H7 (cell line): Measurements from ENCODE around the genes PSAPL1 and SH3TC1.

- RAMPAGE, long total RNA = no peak
Measured at GRCh38 chr4:6908831-6909550, 635 bp upstream of the TBC1D14 start.

DNA sequence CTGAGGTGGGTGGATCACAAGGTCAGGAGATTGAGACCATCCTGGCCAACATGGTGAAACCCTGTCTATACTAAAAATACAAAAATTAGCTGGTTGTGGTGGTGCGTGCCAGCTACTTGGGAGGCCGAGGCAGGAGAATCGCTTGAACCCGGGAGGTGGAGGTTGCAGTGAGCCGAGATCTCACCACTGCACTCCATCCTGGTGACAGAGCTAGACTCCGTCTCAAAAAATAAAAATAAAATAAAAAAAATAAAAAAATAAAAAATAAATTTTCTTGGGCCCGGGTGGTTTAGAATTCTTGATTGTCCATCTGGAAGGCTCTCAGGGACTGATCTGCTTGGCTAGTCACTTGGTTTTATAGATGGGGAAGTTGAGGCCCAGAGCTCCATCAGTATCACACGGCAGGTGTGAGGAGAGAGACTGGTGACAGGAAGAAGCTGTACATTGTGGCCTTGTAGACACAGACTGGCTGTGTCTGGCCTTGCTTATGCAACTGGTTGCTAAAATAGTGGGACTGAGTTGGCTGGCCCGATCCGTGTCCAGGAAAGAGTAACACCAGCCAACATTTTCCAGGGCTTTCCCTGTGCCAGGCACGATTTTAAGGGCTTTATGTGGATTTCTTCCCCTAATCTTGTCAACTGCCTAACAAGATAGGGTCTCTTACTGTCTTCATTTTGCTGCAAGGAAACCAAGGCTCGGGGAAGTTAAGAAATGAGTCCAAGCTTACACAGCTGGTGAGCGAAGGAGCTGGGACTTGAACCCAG is 2.7 kb downstream of the TBC1D14 start:
- RAMPAGE, long total RNA = no peak

DNA sequence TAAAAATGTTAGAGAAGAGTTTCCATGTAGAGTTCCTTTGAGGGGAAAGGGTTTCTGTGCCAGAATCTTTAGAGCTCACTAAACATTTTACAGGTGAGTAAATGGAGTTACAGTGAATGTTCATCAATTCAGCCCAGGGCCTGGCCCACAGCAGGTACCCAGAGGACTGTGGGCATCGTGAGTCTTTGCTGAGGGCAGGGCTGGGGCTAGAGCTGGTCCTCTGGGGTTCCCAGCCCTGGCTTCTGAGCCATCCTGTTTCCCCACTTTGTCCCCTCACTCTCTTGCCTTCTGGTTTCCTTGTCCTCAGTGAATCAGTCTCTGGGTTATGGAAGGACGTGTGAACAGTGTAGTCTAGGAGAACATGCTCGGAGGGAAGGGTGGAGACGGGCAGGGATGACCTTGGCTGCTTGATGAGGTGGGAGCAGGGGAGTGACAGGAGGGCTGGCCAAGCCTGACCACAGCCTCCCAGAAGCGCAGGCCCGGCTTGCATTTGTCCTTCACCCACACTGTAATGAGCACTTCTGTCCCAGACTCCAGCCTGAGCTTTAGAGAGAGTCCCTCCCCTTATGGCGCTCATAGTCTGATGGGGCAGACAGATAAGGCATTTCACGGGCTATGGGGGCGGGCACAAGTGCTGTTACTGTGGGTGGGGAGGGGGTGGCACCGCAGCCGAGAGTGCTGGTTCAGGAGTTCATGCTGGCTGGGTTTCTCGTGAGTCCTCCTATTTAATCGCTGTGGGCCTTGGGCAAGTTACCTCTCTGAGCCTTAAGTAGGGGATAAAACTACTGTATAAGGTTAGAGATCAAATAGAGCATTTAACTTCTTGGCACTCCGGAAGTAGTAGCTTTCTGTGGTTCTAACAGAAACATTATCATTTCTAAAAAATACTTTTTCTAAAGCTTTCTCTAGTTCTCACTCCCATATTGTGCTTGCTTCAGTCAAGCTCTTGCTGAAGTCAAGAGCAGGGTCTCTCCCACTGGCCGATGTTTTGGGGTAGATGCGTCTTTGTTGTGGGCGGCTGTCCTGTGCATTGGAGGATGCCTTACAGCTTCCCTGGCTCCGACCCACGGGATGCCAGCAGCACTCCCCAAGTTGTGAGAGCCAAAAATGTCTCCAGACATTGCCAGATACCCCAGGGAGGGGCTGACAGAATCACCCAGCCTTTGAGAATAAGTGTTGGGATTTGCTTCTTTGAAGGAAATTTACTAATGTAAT is 17.4 kb downstream of the TBC1D14 start:
- RAMPAGE, long total RNA = no peak

DNA sequence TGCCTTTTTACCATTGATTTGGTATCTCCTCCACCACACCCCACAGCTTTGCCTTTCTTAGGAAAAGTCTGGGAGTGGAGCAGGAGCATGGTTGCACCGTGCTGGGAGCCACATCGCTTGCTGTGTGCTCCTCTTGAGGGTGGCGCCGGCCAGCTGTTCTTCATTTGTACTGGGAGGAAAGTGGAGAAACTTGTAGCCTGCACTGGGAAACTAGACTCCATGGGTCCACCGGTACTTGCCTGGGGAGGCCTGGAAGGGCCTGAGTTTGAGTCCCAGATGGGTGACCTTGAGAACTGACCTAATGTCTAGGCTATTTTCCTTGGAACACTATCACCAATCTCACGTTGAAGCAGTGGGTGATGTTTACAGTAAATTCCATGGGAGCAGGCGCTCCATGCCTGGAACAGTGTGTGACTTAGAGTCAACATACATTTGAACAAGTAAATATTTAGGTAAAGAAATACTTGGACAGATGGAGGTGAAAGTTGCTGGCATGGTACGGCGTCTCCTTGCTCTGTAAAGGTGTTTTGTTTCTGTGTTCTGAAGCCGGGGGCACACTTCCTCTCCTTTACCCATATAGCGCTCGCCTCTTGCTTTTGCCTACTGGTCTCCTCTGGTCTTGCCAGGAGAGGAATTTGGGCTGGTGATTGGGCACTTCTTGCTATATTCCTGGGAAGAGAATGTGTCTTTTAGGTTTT is 47.5 kb downstream of the TBC1D14 start:
- RAMPAGE, long total RNA = no peak

DNA sequence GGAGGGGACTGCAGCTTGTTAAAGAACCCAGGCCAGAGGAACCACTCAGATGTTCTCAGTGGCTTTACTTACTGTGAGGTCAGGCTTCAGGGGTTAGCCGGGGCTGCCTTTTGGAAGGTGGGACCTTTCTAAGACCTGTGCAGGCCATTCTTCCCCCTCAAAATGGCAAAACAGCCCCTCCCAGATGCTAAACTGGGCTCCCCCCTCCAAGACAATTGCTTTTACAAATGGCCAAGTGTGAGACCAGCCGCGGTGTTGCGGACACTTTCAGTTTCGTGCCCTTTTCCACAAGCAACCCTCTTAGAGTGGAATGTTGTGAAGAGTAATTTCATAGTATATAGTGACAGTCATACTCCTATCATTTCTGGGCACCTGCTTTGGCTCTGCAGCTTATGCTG is 54.8 kb downstream of the CCDC96 start:
- RAMPAGE, long total RNA = no peak

GRCh38 chr4:7052373-7053418 is 9.5 kb downstream of the TADA2B start:
- RAMPAGE, long total RNA = no peak

DNA sequence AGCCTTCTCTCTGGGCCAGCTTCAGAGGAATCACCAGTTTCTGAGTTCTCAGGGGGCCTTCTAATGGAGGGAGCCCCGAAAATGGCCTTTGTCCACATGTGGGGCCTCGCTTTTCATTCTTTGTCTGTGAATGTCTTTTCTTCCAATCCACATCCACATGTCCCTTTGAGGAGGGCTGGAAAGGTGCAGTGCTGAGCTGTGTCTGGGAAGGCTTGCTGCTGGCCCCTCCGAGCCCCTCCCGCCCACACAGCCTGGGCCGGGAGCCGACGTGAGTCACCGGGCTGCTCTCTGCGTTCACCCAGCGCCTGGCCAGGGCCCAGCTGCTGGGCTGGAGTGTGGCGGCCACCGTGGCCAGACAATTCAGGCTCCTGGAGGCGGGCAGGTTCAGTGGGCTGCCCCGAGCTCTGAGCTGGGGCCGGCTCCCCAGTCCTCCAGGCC is 14.8 kb downstream of the SORCS2 start:
- RAMPAGE, long total RNA = no peak

GRCh38 chr4:7276547-7276896 is 84.2 kb downstream of the SORCS2 start:
- RAMPAGE, long total RNA = no peak

DNA sequence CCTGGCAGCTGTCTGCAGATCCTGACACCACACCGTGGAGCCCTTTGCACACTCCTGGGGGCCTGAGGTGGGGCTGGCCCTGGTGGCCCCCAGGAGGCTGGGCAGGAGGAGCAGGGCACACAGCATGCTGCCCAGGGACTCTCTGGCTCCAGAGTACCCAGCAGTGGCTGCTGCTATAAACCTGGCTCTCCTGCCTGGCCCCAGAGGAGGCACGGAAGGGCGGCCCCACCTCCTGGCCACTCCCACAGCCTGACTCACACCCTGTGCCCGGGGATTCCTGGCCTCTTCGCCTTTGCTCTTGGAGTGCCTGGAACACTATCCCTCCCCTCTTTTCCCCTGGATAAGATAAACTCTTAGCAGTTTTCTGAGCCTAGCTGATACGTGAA is at the start of gene PSAPL1:
Gene PSAPL1 (minus strand): TSS at position 177 of the 386 bp plus-strand sequence.
- RAMPAGE, long total RNA = no peak

DNA sequence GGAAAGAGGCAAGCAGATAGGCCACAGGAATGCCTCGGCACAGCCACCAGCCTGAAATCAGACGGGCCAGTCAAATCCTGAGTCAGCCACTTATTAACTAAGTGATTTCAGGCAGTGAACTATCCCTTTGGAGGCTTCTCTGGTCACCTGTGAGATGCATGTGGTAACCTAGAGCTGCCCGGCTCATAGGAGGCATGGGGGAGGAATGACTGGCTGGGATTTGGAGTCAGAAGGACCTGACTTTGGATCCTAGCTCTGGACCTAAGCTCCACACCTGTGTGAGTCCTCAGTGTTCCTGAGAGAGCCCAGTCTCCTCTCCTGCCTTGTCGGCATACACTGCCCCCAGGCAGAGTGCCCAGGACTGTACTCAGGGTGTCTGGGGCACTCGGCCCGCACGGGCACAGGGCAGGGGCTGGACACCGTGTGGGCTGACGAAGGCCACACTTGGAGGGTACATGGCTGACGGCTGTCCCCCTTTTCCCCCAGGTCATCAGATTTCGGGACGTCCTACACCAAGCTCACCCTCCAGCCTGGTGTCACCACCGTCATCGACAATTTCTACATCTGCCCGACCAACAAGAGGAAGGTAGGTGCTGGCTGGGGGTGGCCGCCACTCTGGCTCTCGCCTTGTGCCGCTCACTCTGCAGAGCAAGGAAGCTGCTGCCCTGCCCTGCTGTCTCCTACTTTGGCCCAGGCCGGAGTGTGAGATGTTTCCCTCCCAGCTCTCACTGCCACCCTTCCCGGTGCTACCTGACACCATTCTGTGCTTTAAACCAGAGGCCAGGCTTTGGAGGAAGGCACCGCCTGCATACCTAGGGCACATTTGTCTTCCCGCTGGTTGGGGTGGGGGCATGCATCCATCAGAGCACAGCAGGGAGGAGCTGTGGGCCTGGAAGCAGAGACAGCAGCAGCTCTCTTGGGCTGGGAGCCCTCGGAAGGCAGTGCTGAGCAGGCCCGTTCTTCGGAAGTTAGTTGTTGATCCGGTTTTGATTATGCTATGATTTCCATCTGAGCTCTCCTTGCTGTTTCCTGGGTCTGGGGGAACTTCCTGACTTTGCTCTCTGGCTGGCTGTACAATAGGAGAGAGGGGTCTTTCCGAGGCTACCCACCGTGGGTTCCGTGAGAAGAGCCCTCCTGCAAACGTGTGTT is 96.7 kb upstream of the PSAPL1 start:
- RAMPAGE, long total RNA = no peak

- RAMPAGE, long total RNA = no peak
Measured at GRCh38 chr4:7651244-7651793, 216.6 kb upstream of the PSAPL1 start.

DNA sequence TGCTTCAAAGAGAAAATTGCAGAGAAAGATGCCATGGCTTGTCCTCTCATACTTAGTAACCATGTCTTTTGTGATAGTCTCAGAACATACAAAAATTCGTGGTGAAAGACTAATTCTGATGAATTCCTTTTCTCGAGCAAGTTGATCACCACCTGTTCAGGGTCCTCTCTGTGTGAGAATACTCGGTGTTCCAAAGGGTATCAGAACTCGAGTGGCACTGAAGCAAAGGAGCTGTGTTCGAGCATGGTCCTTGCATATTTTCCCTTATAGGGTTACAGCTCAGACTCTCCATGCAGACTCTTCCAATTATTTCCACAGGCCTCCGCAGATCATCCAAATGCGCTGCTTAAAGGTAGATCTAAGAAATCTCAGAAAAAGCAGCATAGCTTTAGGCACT is 54.0 kb downstream of the AFAP1 start:
- RAMPAGE, long total RNA = no peak

DNA sequence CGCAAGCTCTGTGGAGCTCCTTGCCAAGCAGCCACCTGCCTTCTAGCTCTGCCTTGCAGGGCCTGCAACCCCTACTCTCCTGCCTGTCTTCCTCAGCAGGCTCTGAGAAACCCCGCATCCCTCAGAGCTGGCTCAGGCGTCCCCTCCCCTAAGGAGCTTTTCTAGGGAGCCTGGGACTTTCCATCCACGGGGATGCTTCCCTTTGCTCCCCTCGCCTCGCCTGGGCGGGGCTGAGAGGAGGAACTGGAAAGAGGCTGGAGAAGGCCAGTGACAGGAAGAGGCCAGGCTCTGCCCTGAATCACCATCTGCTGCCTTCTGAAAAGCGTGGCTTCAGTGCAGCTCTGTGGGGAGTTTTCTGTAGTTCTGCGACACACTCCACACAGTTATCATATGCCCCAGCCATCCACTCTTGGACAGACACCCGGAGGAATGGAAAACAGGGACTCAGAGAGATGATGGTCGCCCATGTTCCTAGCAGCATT is 28.3 kb upstream of the AFAP1 start:
- RAMPAGE, long total RNA = no peak

GRCh38 chr4:8101405-8101853 is 57.2 kb downstream of the ABLIM2 start:
- RAMPAGE, long total RNA = no peak

DNA sequence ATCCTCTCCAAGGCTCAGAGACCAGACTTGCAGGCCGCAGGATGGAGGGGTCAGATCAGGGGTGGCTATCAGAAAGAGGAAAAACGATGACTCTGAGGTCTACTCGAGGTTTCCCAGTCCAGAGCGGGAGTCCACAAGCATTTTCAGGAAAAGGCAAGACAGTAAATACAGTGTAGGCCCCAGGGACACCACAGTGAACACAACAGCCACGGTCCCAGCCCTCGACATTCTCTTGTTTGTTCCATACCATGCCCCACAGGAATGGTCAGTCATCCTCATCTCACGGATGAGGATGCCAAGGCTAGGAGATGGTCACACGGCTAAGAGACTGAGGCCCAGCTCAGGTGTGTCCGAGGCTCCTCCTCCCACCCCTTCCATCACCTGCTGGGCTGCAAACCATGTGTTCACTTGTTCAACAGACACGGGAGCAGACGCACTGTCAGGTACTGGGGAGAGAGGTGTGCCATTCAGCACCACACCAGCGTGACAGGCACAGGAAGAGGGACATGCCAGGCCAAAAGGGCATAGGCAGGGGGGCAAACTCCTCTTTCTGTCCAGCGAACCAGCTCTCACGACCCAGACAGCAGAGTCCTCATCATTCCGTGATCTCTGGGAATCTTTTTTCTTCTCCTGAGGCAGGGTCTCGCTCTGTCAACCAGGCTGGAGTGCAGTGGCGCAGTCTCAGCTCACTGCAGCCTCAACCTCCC is 46.0 kb downstream of the ABLIM2 start:
- RAMPAGE, long total RNA = no peak

DNA sequence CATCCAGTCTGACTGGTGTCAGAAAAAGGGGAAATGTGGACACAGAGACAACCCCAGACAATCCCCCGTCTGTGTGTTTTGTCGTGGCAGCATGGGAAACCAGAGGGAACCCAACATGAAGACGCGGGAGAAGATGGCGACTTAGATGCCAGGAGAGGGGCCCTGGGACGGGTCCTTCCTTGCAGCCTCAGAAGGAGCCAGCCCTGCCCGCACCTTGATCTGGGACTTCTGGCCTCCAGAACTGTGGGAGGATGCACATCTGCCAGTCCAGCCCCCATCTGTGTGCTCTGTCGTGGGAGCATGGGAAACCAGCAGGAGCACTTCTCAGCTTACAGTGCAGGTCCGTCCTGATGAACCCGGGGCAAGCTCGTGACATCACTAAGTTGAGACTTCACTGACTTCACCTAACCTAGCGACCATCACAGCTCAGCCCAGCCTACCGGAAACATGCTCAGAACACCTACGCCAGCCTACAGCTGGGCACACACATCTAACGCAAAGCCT is 38.2 kb downstream of the ABLIM2 start:
- RAMPAGE, long total RNA = no peak

GRCh38 chr4:8165755-8165978 is 7.1 kb upstream of the ABLIM2 start:
- RAMPAGE, long total RNA = no peak

DNA sequence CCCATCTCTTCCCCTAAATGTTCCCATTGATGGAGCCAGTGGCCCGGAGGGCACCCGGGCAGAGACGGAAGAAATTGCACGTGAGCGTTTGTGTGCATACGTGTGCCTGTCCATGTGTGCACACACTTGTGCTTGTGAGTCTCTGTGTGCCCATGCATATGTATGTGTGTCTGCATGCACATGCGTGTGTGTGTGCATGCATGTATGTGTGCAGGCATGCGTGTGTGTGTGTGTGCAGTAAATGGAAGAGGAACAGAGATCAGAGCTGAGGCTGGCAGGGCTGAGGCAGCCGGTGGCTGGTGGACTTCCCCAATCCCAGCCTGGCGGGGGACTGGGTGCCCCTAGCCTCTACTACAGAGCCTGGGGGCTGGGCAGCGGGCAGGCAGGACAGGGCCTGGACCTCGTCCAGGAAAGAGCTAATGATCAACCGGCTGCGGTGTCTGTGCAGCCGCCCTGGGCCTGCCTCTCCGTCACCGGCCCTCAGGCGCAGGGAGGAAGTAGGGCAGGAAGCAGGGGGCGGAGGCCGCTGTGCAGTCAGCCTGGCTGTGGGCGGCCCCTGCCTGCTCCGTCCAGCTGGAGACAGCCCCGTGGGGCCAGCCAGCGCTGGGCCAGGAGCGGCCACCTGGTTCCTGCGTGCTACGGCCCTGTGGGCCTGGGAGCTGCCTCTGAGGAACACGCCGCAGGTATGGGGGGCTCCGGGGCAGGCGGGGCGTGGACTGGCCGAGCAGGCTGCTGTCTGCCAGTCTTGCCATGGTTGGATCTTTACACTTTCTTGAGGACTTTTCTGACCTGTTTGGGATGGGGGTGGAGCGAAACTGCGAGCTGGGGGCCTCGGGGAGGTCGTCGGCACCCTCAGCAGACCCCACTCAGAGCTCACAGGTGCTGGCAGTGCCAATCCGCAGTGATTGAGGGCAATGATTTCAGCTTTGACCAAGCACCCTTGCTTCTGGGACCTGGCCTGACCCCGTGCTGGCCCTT is at the start of gene SH3TC1:
Gene SH3TC1 (plus strand): TSS at position 568 of the 978 bp plus-strand sequence.
- RAMPAGE, long total RNA = no peak

DNA sequence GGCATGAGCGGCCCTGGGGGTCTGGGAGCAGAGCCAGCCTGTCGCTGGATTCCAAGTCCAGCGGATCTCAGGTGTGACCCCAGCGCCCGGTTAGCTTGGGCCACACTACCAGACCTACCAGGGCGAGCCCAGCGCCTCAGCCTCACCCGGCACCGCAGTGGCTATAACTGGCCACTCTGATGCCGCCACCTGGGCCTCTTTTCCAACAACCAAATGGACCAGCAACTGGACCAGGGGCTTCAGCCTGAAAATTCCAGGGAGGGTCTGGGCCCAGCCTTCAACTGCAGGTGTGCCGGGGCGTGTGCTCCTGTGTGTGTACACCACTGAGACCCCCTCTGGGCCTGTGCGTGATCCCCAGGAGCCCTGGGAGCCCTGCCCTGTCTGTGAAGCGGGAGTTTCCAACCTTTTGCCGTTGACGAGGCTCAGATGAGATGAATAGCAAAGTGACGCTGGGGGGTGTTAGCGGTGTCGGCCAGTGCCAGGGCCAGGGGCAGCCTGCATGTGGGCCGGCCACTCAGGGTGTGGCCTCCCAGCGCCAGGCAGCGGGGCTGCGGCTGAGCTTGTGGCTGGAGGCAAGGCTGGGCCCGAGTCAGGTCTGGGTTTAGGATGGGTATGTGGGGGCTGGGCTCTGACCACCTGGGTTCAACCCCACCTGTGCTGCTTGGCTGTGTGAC is 748 bp downstream of the SH3TC1 start:
- RAMPAGE, long total RNA = no peak

DNA sequence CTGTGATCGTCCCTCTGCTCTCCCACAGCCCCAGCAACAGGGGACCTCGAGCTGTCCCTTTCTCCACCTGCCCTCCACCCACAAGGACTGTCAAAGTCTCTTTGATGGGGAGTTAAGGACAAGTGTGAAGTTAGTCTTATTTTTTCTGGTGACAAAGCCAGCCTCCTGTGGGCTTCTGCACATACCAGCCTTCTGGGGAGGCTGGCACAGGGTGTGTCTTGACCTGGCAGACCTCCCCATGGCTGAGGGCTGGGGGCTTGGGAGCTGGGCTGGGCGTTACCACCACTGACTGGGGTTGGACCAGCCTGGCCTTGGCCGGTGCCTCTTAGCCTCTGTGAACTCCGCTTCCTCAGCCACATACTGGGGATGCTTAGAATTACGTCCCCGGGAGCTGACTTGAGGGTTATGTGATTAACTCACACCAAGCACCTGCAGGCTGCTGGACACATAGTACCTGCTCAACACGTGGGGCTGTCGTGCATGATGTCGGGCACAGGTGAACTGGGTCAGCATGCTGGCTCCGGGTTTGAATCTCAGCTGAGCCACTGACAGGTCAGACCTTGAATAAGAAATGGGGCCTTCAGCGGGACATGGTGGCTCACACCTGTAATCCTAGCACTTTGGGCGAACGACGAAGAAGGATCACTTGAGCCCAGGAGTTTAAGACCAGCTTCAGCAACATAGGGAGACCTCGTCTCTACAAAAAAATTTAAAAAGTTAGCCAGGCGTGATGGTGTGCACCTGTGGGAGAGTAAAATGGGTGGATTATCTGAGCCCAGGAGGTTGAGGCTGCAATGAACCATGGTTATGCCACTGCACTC is 14.2 kb downstream of the SH3TC1 start:
- RAMPAGE, long total RNA = no peak